ENCODE measurements around a stretch of chr22.

DNA sequence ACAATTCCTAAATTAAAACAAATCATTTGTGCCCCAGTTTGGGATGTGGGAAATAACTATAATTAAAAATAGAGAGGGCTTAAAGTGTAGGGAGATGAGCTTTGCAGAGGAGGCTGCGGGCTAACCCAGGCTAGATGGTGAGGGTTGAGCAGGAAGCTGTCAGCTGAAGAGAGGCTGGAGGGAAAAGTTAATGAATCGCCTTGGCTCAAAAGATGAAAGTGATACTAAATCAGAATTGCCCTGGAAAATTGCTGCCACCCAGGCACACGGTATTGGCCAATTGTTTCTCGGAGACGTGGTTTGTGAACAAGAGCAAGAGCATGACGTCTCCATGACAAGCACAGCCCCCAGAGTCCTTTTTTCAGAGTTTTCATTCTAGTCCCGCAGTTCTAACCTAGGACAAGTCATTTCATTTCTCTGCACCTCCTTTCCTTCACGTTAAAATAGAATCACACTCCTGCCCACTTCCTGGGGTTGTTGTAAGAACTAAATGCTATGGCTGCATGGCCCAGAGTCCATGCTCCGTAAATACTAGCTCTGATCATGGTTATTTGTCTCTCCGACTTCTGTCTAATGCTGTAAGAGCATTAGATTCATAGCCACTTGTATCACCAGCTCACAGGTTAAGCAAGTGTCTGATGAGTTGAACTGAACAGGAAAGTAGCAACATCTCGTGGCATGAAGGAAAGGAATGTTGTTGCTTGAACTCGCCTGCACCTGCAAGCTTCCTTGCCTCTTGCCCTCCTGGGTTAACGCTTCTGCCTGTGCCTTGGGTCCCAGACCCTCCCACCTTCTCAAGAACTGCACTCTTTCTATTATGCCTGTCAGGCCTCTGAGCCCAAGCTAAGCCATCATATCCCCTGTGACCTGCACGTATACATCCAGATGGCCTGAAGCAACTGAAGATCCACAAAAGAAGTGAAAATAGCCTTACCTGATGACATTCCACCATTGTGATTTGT lies 33.8 kb upstream of the NUP50 start:
- RRBS: no CpG with 5 or more reads among the region's 14 CpGs

DNA sequence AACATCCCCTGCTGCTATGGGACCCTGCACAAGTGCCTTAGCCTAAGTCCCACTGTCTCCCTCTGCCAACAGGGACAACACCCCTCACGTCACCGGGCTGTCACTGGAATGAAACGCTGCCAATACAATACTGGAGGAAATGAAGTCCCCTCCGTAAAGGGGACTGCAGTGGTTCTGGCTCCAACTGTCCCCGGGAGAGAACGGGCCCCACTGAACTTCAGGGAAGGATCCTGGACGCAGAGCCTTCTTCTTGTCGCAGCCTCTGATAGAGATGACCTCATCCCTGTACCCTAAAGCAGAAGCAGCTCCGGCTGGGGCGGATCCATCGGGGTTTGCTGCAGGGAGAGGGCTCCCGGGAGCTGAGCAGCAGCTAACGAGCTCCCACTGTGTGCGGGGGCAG lies 13.2 kb downstream of the KIAA0930 start:
- RRBS: 85% methylated on average over 8 of the region's 14 CpGs

GRCh38 chr22:45235904-45236610 lies 4.6 kb downstream of the KIAA0930 start:
- RRBS: 90% methylated on average over 2 of the region's 21 CpGs

- RRBS: no CpG with 5 or more reads among the region's 13 CpGs
These were observed 11.3 kb upstream of the UPK3A start for GRCh38 chr22:45273383-45273930.

- RRBS: no CpG with 5 or more reads among the region's 11 CpGs
These were observed 1.0 kb upstream of the FAM118A start for GRCh38 chr22:45308682-45309150.

- RRBS: no CpG with 5 or more reads among the region's 6 CpGs
These were observed 31.8 kb downstream of the FAM118A start for GRCh38 chr22:45341505-45341950.

DNA sequence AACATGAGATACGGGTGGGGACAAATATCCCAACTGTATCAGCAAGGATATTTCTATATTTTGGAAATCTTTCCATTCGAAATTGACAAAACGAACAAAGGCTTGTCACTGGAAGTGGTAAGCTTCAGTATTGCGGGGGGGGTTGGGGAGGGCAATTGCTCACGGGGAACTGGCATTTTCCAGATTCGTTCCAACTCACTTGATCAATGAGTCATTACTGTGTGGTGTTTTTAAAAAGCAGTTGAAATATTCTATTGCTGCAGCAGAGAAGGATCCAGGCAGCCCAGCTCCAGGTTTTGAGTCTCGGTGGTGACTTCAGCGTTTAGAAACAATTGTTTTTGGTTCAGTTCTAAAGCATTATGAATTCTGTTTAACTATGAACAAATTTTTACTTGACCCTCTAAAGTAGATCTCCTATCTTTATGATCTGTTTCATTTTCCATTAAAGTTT lies 33.8 kb upstream of the FBLN1 start:
- RRBS: no CpG with 5 or more reads among the region's 8 CpGs

- RRBS: no CpG with 5 or more reads among the region's 23 CpGs
These were observed 68.4 kb upstream of the ATXN10 start for GRCh38 chr22:45602875-45603922.

- RRBS: no CpG with 5 or more reads among the region's 1 CpG
These were observed 72.1 kb downstream of the ATXN10 start for GRCh38 chr22:45743716-45744078.

DNA sequence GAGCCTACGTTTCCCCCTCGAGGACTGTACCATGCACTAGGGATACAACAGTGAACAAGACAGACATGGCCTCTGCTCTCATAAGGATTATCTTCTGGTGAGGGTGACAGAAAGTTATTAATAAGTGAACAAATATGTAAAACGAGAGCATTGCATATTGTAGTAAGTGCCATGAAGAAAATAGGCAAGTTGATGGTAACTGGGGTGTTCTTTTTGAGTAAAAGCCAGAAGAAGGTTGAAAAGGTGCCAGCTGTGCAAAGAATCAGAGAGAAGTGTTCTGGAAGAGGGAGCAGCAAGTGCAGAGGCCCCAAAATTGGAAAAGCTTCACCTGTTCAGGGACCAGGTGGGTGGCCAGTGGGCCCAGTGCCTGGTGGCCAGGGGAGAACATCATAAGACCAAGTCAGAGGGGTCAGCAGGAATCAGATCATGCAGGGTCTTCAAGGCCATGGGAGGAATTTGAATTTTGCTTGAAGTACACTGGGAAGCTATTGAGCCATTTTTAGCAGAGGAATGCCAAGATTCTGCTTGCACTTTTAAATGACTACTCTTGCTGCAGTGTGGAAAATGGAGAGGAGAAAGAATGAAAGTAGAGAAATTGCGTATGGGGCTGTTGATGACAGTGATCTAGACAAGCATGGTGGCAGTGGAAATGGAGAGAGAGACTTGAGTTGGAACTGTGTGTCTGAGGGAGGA lies 128.3 kb downstream of the WNT7B start:
- RRBS: no CpG with 5 or more reads among the region's 4 CpGs

- RRBS: no CpG with 5 or more reads among the region's 17 CpGs
These were observed 70.9 kb downstream of the WNT7B start for GRCh38 chr22:45906015-45906411.

DNA sequence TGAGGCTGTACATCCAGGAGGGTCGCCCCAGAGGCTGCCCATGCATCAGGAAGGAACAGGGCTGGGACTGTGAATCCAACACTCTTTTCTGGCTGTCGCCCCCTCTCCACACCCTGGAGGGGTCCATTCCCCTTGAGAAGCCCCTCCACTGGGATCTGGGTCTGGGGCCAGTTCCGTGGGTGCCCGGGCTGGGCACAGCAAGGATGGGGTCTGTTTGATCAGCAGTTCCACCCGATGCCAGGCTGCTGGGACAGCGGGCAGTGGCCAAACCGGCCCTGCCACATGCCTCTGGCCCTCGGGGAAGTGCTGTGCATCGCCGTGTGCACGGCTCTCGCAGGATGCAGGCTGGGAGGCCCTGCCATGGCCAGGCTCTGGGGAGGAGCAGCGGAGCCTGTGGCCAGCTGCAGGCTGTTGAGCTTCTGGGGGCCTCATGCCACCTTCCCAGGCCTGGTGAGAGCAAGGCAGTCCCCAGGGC lies 57.5 kb downstream of the WNT7B start:
- RRBS: 75% methylated on average over 3 of the region's 13 CpGs

GRCh38 chr22:46023677-46024092 lies 46.7 kb upstream of the WNT7B start:
- RRBS: no CpG with 5 or more reads among the region's 13 CpGs

- RRBS: no CpG with 5 or more reads among the region's 9 CpGs
These were observed 56.8 kb upstream of the WNT7B start for GRCh38 chr22:46033694-46034251.

GRCh38 chr22:46036799-46037004 lies 59.7 kb upstream of the WNT7B start:
- RRBS: no CpG with 5 or more reads among the region's 3 CpGs

DNA sequence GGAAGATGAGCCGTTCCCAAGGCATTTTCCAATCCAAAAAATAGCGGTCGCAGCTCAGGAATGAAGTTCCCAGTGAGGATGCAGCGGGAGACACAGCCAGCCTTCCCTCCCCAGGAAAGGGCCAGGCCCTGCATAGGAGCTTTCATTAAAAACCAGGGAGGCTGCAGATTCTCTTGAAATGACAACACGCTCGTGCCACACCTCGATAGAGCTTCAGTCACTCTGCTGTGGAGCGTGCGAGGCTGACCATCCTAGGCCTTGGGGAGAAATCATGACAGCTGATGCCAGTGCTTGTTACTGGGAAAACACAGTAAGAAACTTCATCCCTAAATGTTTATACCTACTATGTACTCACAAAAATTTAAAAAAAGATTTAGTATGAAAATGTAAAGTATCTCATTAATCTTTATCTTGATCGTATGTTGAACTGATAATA lies 65.9 kb upstream of the WNT7B start:
- RRBS: no CpG with 5 or more reads among the region's 10 CpGs

GRCh38 chr22:46045516-46046017 lies 68.6 kb upstream of the WNT7B start:
- RRBS: no CpG with 5 or more reads among the region's 5 CpGs

DNA sequence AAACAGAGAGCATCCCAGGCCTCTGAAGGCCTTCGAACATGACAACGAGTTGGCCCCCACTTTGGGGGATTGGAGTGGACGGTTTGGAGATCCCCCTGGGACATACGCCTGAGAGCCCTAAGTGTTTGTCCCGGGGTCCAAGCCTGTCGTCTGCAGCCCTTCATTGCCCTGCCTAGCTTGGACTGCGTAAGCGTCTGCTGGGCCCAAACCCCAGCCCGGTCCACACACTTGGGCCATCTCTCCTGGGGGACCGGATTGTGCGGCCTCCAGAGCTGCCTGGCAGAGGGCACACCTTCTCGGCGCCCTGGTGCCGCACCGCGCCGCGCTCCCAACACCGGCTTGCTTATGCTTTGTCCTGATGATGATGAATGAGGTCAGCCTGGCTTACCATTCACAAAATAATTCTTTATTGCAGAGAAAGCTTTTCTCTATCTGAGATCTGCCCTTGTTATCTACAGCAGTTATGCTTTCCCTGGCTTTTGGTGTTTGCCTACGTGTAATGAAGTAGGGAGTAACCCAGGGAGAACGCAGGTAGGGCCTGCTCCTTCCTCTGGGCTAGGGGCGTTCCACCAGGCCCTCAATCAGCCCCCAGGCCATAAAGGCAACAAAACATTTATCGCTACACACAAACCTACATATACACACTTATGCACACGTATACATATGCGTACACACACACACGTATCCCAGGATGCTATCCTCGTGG lies 85.9 kb upstream of the PPARA start:
- RRBS: 92% methylated on average over 13 of the region's 27 CpGs

- RRBS: 2% methylated on average over 11 of the region's 37 CpGs
These were observed 68.6 kb upstream of the PPARA start for GRCh38 chr22:46081369-46082395.

DNA sequence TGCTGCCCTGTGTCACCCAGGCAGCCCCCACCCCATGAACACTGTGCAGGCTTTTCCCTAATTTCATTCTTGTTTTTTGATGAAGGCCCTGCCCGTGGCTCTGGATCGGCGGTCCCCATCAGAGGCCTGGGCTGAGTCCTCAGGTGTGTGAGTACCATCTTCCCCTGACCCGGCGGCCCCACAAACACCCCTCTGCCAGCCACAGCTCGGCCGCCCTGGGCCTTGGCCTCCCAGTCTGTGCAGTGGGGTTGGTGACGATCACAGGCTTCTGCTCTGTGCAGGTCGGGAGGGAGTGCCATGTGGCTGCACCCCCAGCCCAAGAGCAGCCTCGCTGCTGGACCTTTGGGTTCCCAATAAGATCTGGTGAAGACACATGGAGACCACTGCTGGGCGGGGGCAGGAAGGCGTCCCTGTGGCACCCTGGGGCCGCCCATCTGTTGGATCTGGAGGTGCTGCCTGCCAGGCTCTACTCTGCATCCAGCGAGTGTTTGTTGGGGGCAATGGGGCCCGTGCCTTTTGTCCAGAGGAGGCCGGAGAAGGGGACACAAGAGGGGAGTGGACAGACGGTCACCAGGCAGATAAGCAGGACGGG lies 47.1 kb upstream of the PPARA start:
- RRBS: no CpG with 5 or more reads among the region's 18 CpGs

Measured in PFSK-1 (cell line).